Ovary (tissue), 7 donors: ENCODE data around the genes SCFD1 and HEATR5A.

DNA sequence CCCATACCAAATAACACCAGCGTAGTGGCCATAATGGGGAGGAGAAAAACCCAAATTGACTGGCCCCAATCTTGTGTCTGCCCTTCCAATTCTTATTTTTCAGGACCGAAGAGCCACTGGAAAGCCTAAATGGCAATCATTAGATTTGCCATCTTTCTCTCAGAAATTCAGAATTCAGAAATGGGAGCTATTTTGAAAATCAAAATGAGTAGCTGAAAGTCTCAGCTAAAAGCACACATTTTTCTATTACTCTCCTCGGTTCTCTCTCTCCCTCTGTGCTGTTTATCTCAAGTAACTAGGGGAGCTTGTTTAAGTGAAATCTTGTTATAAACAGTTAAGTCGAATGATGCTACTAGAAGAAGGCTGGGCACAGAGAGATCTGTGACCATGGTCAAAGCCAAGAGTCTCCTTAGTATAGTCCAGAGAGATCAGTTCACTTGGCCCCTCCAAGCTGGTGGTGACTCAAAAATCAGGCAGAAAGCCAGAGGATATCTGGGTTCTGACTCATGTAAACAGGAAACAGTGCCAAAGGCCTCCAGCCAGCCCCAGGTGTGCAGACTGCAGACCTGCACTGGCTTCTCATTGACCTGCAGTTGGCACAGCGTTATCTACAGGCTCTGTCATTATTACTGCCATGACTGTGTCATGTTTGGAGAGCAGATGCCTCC, 295.5 kb upstream of the PRKD1 start:
- PRO-cap, 7 experiments: no peak in any of the 7 experiments
- RAMPAGE, long total RNA, 2 experiments: no peak in any of the 2 experiments

DNA sequence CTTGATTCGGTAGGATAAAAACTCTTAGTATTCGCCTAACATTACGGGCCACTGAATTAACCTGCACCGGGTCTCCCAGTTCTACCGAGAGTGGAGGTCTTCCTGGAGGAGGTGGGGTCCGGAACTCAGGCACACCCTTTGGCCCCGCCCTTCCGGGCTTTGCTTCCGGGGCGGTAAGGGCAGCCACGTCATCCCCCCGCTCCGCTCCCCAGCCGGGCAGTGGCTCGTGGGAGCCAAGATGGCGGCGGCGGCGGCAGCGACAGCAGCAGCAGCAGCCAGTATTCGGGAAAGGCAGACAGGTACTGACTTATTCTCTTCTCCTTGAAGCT, at the start of gene SCFD1:
TSS of gene SCFD1 (plus strand) at position 219 of the 329 bp plus-strand sequence.
- PRO-cap, 7 experiments: peak in 7 of 7 experiments; most common plus-strand start position 219 of the sequence (in 7); most common minus-strand start position 92 of the sequence (in 5)
- RAMPAGE, long total RNA, 2 experiments: start-site peak on the plus strand in 2 of 2 experiments, centred at positions 217 to 226 of the sequence, 241 to 453 reads per replicate

DNA sequence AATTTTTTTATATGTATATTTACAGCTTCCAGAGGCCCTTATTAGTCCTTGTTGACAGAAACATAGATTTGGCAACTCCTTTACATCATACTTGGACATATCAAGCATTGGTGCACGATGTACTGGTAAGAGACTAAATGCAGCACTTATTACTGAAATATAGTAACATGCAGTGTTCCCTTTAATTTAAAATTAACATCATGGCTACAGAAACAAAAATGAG, 31.3 kb downstream of the SCFD1 start:
- PRO-cap, 7 experiments: no peak in any of the 7 experiments
- RAMPAGE, long total RNA, 2 experiments: no peak in any of the 2 experiments

DNA sequence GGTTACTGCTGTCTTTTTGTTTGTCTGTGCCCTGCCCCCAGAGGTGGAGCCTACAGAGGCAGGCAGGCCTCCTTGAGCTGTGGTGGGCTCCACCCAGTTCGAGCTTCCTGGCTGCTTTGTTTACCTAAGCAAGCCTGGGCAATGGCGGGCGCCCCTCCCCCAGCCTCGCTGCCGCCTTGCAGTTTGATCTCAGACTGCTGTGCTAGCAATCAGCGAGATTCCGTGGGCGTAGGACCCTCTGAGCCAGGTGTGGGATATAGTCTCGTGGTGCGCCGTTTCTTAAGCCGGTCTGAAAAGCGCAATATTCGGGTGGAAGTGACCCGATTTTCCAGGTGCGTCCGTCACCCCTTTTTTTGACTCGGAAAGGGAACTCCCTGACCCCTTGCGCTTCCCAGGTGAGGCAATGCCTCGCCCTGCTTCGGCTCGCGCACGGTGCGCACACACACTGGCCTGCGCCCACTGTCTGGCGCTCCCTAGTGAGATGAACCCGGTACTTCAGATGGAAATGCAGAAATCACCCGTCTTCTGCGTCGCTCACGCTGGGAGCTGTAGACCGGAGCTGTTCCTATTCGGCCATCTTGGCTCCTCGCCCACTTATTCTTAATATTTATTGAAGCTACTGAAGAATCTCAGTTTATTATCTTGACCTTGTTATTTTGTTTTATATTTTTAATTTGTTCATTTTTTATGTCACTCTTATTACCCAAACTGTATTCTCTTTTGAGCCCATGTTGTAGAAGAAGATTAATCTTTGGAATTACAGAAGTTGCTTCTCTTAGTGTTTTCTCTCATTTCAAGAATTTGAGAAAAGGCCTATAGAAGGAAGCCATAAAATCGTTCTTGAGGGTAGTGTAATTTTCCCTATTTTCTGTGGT, 68.4 kb downstream of the SCFD1 start:
- PRO-cap, 7 experiments: no peak in any of the 7 experiments
- RAMPAGE, long total RNA, 2 experiments: no peak in any of the 2 experiments

DNA sequence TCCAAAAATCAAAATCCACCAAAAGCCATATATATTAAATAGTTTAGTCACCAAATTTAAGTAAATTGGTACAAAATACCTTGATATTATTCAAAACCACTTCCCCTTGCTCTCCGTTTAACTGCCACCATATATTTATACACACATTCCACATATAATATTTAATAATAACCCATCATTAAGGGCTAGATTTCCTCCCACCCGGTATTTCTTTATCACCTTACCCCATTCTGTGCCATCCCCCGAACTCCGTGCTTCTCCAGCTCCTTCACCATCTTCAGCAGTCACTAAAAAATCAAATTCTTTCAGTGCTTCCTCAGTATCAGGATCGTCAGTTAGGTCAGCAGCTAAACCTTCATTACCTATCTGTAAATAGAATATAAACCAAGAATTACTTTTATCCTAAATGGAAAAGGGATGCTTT, 60.6 kb downstream of the COCH start:
- PRO-cap, 7 experiments: no peak in any of the 7 experiments
- RAMPAGE, long total RNA, 2 experiments: no peak in any of the 2 experiments

GRCh38 chr14:30969761-30970593, 55.5 kb upstream of the AP4S1 start:
- PRO-cap, 7 experiments: no peak in any of the 7 experiments
- RAMPAGE, long total RNA, 2 experiments: no peak in any of the 2 experiments

DNA sequence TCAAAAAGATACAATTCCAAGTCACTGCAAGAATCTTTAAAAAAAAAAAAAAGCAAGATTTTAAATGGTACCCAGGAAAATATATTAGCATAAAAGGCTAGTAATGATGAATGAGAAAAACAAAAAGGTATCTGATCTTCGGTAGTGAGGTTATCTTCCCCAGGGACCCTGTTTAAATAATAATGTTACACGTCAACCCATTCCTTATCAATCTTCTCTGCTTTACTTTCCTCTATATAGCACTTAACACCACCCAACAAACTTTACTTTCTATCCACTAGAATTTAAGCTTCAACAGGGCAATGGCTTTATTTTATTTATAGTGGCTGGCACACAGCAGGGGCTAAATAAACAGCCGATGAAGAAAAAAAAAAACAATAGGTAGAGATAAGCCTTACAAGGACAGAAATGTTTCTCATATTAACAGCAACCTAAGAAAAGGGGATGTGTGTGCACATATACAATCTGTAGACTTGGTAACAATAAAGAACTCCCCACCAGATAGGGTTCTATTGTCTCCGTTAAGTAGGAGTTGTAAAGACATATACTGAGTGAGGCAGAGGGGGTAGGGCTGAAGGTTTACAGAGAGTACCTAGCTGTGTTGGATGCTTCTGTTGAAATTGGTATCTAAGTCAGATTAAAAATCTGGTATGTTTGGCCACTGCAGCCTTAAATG, 24.8 kb upstream of the AP4S1 start:
- PRO-cap, 7 experiments: no peak in any of the 7 experiments
- RAMPAGE, long total RNA, 2 experiments: no peak in any of the 2 experiments

- PRO-cap, 7 experiments: no peak in any of the 7 experiments
- RAMPAGE, long total RNA, 2 experiments: no peak in any of the 2 experiments
Measured at GRCh38 chr14:31024587-31025110, 800 bp upstream of the AP4S1 start.

- PRO-cap, 7 experiments: no peak in any of the 7 experiments
- RAMPAGE, long total RNA, 2 experiments: no peak in any of the 2 experiments
Measured at GRCh38 chr14:31122121-31122749, 85.4 kb downstream of the HECTD1 start.

GRCh38 chr14:31128399-31129110, 79.0 kb downstream of the HECTD1 start:
- PRO-cap, 7 experiments: no peak in any of the 7 experiments
- RAMPAGE, long total RNA, 2 experiments: no peak in any of the 2 experiments

DNA sequence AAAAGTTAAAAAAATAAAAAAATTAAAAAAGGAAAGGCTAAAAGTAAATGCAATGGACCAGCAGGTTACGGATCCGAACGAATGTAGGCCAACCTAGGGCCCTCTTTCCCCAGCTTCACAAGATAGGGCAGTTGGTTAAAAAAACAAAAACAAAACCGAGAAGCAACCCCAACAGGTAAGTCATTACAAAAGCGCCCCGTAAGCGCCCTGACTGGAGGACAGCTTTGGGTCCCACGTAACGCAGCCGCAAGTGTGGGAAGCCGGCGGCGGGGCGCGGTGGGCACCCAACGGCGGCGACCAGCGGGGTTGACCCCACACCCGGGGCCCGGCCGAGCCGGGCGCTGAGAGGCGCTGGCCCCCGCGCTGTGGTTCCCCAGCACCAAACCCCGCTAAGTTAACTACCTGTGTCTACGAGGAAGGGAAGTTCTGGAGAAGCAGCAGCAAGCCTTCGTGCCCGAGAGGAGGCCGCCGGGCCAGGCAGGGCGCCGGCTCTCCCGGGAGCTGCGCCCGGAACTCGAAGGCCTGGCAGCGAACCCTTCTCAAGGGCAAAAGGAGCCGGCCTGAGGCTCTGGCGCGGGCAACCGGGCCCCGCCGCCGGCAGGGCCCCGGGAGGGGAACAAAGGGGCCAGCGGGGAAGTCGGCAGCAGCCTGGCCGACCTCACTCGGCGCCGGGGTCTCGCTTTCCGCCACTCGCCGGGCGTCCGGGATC, 825 bp downstream of the HECTD1 start:
- PRO-cap, 7 experiments: peak in 5 of 7 experiments; most common plus-strand start position 315 of the sequence (in 3); most common minus-strand start position 248 of the sequence (in 1)
- RAMPAGE, long total RNA, 2 experiments: no peak in any of the 2 experiments

DNA sequence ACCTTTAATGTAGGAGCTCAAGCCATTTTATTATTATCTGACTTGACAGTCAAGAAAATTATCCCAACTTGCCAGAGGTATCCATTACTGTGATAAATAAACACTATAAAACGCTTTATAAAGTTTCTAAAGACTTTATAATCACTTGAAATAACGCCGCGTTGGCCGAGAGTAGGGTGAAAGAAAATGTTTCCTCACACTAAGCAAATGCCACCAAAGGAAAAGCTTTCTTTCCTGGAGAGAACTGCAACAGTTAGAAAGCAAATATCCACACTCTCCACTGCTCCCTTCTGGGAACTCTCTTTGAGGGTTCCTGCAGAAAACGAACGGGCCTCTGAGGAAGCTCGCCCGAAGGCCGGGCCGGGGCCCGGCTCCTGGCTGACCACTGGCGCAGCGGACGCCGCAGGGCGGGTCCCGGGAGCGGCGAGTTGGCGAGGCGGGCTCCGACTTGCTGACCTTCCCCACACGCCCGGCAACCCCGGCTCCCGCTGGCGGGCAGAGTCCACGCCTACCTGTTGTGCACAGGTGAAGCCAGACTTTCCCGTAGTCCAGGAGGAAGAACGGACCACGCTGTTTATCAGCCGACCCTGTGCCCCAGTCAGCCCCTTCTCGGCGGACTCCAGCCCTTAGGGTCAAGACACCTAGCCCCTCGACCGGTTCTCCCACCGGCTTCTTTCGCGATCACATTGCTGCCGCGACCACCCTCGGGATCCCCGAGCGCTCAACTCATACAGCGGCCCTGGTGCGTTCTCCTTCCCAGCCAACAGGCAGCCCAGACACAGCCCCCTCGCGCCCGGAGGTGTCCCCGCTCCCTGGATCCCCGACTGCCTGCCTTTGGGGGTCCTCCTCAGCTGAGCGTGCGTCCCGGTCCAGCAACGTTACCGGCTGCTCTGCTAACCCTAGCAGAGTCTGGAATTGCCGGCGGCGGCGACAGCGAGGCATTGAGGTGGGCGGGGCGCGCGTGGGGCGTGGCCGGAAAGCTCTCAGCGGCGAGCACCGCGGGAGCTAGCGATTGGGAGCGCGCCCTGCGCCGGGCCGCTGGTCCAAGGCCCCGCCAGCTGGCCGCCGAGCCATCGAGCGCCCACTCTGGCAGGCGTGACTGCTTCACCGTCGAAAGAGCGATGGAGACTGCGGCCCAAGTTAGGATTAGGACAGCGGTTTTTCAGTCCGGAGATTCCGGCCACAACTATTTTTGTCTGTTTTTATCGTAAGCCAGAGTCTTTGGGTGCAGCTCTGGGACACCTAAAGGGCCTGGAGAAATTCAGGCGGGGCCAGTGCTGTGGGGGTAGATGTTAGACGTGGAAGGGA, at the start of gene HEATR5A:
TSS of gene HEATR5A (minus strand) at position 911 of the 1,308 bp plus-strand sequence.
- PRO-cap, 7 experiments: peak in 7 of 7 experiments; most common plus-strand start position 1,121 of the sequence (in 4); most common minus-strand start position 911 of the sequence (in 7)
- RAMPAGE, long total RNA, 2 experiments: start-site peak on the minus strand in 2 of 2 experiments, centred at positions 901 to 907 of the sequence, 221 to 261 reads per replicate

GRCh38 chr14:31966658-31967074, 110.4 kb upstream of the ARHGAP5 start:
- PRO-cap, 7 experiments: no peak in any of the 7 experiments
- RAMPAGE, long total RNA, 2 experiments: no peak in any of the 2 experiments

GRCh38 chr14:32078800-32079333, 1.8 kb downstream of the ARHGAP5 start:
- PRO-cap, 7 experiments: no peak in any of the 7 experiments
- RAMPAGE, long total RNA, 2 experiments: no peak in any of the 2 experiments

DNA sequence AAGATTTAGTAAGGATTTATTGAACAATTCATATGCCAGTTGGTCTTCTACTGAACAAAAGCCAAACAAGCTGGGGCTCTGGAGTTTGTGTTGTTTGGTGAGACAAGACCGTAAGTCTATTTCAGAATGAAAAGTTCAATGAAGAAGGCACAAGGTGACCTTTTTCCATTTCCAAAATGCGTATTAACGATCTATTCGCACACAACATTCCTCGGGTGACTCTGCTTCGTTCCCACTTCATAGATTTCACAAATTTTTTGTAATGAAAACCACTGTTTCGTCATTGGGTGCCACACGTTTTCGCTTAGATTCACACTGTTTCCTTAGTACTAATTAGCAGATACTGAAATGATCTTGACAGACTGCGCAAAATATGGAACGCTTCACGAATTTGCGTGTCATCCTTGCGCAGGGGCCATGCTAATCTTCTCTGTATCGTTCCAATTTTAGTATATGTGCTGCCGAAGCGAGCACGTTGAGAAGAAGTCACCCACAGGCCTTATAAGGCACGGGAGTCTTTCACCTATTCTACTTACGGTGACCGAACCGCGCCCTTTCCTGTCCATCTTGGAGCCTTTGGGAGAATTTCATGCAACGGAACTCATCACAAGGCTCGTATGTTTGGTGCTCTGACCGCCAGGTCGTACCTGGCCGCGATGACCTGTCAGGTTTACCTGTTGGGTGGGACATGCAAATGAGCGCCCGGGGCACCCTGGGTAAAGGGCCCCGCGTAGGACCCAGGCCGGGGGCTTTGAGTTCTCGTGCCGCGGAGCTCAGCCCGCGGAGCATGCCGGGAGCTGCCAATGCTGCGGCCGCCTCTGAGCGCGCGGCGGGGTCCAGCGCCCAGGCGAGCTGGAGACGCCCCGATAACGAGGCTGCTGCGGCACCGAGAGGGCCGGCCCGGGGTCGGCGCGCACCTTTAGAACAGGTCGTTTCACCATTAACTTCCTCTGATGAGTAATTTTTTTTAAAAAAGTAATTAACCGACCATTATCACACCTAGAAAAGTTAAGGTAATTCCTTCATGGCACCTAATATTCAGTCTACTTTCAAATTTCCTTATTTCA, 126.0 kb upstream of the AKAP6 start:
- PRO-cap, 7 experiments: peak in 7 of 7 experiments; most common plus-strand start position 803 of the sequence (in 7); most common minus-strand start position 128 of the sequence (in 3)
- RAMPAGE, long total RNA, 2 experiments: start-site peak on the plus strand in 1 of 2 experiments, centred at position 807 of the sequence, 35 reads per replicate; start-site peak on the minus strand in 2 of 2 experiments, centred at positions 455 to 478 of the sequence, 22 to 27 reads per replicate

- PRO-cap, 7 experiments: no peak in any of the 7 experiments
- RAMPAGE, long total RNA, 2 experiments: no peak in any of the 2 experiments
Measured at GRCh38 chr14:32224955-32225541, 104.0 kb upstream of the AKAP6 start.

- PRO-cap, 7 experiments: no peak in any of the 7 experiments
- RAMPAGE, long total RNA, 2 experiments: no peak in any of the 2 experiments
Measured at GRCh38 chr14:32507441-32508071, 178.5 kb downstream of the AKAP6 start.

GRCh38 chr14:32623745-32623944, 294.5 kb downstream of the AKAP6 start:
- PRO-cap, 7 experiments: no peak in any of the 7 experiments
- RAMPAGE, long total RNA, 2 experiments: no peak in any of the 2 experiments

- PRO-cap, 7 experiments: peak in 3 of 7 experiments; most common plus-strand start chr14:32703576 (in 1); most common minus-strand start chr14:32703360 (in 3)
- RAMPAGE, long total RNA, 2 experiments: no peak in any of the 2 experiments
Measured at GRCh38 chr14:32703138-32703832, 235.4 kb upstream of the NPAS3 start.

DNA sequence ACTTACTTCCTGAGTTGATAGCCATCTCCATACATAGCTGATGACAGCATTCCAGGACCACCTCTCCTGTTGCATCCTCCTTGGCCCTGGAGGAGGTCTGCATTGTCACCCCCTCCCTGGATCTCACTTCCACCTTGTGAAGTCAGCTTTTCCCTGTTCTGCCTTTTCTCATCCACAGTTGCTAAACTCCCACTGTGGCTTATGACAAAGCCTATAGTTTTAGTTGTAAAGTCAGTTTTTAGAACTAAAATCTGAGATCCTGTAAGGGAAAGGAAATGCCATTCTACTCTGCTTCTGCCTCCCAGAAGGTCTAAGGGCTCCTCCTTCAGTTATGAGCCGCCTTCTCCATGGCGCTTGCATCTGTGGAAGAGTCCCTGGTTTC, 184.2 kb downstream of the EGLN3 start:
- PRO-cap, 7 experiments: no peak in any of the 7 experiments
- RAMPAGE, long total RNA, 2 experiments: no peak in any of the 2 experiments